SK-N-DZ (cell line): Measurements from ENCODE around the genes NPAS4 and RBM14.

DNA sequence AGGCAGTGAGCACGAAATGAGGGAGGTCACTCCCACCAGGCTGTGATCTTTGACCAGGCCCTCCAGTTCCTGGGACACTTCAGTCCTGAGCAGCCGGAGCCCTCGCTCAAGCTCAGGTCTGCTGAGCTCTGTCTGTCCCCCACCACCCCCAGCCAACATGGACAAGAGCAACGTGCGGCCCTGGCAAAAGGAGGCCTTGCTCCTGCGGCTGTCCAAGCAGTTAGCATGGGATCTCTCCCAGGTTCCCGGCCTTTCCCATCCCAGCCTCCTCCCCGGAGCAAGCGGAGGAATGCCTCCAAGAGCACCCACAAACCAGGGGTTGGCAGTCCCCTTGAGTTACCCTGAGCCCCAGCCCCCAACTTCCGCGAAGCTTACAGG lies 3.2 kb downstream of the CD248 start:
RAMPAGE:
- cytosol, long total RNA: no peak
- nucleus, long total RNA: no peak

GRCh38 chr11:66315868-66316940 lies 640 bp downstream of the CD248 start:
RAMPAGE:
- cytosol, long total RNA: no peak
- nucleus, long total RNA: no peak

DNA sequence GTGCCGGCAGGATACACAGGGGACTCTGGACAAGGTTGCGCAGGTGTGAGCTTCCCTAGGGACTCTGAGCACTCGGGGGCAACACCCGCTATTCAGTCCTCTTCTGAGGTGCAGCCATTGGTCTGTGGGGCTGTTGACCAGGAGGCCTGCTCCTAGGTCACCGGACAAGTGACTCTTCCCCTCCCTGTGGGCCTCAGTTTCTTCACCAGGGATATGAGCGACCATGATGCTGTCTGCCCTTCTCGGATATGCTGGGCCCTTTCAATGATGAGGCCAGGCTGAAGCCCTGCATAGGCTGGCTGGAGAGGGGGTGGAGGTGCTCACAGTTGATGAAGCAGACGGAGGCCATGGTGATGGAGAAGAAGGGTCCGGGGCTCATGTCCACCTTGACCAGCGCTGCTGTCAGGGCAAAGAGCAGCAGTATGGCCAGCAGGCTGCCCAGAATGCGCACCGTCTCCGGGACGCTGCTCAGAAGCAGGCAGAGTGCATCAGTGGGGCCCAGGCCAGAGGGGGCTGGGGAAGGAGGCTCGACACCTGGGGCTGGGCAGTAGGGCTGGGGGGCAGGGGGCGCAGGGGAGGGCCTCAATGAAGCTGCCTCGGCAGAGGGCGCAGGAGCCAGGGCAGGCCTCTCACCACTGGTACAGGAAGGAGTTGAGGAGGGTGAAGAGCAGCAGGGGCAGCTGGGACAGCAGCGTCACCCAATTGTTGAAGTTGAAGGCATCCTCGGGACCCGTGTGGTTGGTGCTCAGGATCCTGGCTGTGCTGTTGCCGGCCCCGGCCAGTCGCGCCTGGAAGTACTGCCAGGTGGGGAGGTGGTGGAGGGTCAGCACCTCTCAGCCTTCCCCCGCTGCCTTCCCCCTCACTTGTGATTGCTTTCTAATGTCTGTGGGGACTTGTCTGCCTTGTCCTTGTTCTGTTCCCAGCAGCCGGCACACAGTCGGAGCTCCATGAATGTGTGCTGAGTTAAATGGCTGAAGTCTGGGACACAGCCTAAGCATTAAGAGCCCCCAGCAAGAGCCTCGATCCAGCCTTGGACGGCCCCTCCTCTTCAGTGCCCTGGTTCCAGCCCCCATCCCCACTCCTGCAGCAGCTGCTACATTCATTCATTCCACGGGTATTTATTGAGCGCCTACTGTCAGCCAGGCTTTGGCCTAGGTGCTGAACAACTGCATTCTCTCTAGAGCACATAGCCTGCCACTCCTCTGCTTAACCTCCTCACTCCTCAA lies 2.4 kb downstream of the SLC29A2 start:
RAMPAGE:
- cytosol, long total RNA: no peak
- nucleus, long total RNA: no peak

DNA sequence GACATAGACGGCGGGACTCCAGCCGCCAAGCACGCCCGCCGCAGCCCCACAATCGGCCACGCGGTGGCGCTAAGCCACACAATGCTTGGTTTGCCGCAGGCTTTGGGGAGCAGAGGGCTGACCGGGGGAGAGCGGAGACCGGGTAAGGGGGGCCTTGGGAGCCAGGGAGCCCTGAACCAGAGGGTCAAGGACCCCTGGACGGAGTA lies 12.4 kb upstream of the NPAS4 start:
RAMPAGE:
- cytosol, long total RNA: no peak
- nucleus, long total RNA: no peak

DNA sequence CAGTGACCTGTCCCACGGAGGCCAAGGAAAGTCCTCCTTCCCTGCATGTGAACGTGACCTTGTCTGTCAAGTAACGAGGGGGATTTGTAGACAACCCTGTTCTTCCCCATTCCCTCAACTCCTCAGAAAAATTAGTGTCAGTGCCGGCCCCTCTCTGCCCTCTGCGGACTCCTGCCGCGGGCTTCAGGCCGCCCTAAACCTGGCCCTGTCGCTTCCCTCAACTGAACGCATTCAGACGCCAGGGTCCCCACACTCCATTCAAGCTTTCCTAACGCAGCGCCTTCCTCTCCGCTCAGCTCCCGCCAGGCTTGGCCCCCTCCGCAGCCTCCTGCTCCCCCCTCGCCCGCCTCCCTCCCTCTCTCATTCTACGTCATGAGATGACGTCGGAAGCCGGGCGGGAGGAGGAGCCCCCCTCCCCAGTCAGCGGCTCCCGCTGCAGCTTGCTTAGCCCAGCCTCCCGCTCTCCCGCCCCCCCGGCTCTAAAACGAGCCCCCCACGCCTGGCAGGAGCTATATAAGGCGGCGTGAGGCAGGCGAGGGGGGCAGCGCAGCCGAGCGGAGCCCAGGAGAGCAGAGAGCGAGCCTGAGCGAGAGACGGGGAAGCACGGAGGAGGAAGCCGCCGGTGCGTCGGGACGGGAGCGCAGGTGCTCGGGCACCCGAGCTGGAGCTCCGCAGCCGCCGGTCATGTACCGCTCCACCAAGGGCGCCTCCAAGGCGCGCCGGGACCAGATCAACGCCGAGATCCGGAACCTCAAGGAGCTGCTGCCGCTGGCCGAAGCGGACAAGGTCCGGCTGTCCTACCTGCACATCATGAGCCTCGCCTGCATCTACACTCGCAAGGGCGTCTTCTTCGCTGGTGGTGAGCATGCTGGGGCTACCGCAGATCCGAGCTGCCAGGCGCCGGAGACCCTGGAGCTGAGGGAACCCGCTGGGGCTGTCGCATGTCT lies at the start of gene NPAS4:
Gene NPAS4, plus strand, starts transcription at position 540 of the 947 bp plus-strand sequence.
RAMPAGE:
- cytosol, long total RNA: no peak
- nucleus, long total RNA: no peak

DNA sequence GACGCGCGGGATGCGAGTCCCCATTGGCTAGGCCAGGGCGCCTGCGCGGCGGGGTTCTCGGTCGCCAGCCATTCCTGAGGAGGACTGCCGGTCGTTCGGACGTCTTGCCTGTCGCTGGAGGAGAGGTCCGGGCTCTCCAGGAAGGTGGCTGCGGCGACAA lies at the start of gene RBM14:
Gene RBM14, plus strand, starts transcription at position 71 of the 160 bp plus-strand sequence.
RAMPAGE:
- cytosol, long total RNA: start-site peak on the plus strand centred at position 73 of the sequence, 13 bp wide, 332 and 358 reads in 2 replicates
- nucleus, long total RNA: no peak

DNA sequence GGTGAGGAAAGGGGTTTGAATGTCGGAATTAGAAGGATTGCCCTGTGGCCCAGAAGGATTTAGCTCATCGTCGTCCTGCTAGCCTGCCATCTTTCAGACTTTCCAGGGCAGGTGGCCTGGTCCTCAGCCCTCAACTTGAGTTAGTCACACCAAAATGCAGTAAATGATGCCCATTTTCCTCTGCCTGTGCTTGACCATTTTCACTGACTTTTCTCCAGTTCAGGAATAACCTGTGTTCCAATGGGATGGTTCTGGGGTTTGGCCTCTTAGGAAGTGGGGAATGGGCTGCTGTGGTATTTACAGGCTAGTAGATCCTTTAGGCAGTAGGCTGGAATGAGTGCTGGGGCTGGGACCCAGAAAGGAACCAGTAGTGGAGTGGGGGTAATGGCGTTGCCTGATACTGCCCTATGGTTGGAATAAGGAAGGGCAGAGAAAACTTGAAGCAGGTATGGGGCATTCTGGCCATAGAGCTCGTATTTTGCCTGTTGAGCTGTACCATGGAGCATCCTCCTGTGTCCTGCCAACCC lies 11.0 kb upstream of the RBM4 start:
RAMPAGE:
- cytosol, long total RNA: no peak
- nucleus, long total RNA: no peak

GRCh38 chr11:66641866-66642168 lies 3.3 kb downstream of the RBM4 start:
RAMPAGE:
- cytosol, long total RNA: no peak
- nucleus, long total RNA: no peak

DNA sequence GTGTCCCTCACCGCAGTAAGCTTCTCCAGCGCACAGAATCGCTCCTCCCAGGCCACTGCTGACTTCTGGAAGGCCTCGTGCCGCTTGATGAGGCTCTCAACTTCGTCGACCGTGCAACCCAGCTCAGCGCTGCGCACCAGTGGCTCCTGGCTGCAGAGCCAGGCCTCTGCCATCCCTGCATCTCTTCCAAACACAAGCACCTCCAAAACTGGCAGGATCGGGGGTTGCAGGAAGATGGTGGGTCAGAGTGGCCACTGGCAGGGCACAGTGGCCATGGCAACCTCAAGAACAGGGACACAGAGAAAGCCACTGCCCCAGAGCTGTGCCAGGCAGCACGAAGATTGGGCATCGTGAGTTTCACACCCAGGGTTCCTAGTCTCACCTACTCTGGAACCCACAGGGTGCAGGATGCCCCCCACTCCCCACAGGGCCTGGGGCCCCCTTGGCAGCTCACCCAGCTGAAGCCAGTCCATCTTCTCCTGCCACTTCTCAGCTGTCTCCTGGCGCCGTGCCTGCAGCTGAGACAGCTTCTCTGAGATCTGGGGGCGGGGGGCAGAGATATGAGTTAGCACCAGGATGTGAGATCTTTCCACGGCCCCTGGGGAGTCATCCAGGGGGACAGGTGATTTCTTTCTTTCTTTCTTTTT lies 11.1 kb upstream of the RBM4B start:
RAMPAGE:
- cytosol, long total RNA: no peak
- nucleus, long total RNA: no peak

RAMPAGE:
- cytosol, long total RNA: no peak
- nucleus, long total RNA: no peak
Observed at GRCh38 chr11:66844015-66844554, 844 bp downstream of the RCE1 start.

RAMPAGE:
- cytosol, long total RNA: no peak
- nucleus, long total RNA: no peak
Observed at GRCh38 chr11:66844852-66845759, 1.9 kb downstream of the RCE1 start.

GRCh38 chr11:66845760-66846346 lies 2.6 kb downstream of the RCE1 start:
RAMPAGE:
- cytosol, long total RNA: no peak
- nucleus, long total RNA: no peak

RAMPAGE:
- cytosol, long total RNA: no peak
- nucleus, long total RNA: no peak
Observed at GRCh38 chr11:66864485-66864867, 7.6 kb downstream of the LRFN4 start.

GRCh38 chr11:66868275-66869077 lies 11.6 kb downstream of the LRFN4 start:
RAMPAGE:
- cytosol, long total RNA: no peak
- nucleus, long total RNA: no peak

DNA sequence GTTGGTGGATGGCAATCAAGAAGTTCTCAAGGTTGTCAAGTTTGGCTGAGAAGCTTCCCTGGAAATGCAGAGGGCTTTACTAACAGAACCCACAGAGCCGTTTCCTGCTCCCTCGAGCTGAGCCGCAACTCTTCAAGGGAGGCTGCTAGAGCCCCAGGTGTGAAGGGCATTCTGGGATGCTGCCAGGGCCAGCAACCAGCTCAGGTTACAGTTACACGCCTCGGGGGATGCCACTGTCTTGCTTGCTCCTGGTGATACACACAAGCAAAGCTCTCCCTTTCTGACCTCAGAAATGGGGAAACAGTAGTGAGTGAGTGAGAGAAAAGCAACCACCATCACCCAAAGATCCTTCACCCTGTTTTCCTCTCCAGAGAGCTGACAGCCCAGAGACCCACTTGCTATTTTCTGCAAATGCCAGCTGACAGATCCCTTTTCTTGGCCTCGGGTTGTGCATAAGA lies 24.0 kb downstream of the LRFN4 start:
RAMPAGE:
- cytosol, long total RNA: no peak
- nucleus, long total RNA: no peak

DNA sequence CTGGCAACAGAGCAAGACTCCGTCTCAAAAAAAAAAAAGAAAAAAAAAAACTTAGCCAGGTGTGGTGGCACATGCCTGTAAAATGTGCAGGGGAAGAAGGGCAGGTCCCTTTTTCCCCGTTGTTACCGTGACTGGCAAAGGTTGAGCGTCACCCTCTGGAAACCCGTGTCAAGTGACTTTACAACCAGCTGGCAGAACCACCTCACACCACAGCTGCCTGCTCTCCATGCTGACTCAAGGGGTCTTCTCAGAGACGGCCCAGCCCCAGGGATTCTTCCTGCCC lies 6.4 kb downstream of the PC start:
RAMPAGE:
- cytosol, long total RNA: no peak
- nucleus, long total RNA: no peak

DNA sequence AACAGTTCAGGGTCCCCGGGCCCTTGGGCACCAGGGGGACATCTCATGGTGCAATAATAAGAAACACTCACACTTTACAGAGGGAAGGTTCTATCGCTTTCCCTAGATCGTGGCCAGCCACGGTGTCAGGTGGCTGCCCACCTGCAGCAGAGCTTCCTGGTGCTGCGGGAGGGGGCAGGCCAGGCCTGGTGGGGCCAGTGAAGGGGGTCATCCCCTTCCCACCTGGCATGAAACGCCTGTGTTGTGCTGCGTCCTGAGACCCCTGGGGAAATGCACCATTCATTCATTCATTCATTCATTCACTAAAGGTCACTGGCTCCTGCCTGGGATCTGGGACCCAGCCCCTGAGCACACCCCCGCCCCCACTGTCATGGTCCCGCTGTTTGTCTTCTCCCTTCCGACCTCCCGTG lies 392 bp upstream of the RHOD start:
RAMPAGE:
- cytosol, long total RNA: no peak
- nucleus, long total RNA: no peak

DNA sequence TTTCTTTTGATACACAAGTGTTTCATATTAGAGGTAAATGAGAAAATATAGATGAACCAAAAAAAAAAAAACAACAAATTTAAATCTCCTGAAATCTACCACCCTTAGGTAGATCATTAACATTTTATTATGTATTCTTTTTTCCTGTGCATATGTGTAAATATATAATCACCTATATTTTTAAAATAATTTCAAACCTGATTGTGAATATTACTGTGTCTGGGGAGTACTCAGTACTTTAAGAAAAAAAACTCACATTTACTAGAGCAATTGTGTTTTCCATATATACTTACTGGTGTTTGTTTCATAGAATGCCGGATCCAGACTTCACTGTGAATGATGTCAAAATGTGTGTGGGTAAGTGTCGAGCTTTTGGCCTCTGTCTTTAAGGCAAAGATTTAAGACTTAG lies 62.5 kb downstream of the KDM2A start:
RAMPAGE:
- cytosol, long total RNA: no peak
- nucleus, long total RNA: no peak

RAMPAGE:
- cytosol, long total RNA: no peak
- nucleus, long total RNA: no peak
Observed at GRCh38 chr11:67248156-67248508, 18.1 kb upstream of the GRK2 start.

DNA sequence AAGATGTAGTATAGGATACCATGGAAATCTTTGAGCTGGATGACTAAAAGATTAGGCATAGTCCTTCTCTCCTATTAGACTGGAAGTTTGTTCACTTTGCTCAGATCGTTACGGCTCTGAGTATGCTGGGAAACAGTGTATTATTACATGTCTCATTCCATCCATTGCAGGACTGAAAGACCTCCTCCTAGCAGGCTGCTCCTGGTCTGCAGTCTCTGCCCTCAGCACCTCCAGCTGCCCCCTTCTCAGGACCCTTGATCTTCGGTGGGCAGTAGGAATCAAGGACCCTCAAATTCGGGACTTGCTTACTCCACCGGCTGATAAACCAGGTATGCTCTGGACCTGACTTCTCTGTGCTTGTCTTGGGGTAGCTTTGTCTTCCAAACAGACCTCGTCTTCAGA lies 13.0 kb upstream of the GRK2 start:
RAMPAGE:
- cytosol, long total RNA: no peak
- nucleus, long total RNA: no peak